Adrenal gland (tissue), 7 donors: ENCODE results near the gene SLAIN2.

DNA sequence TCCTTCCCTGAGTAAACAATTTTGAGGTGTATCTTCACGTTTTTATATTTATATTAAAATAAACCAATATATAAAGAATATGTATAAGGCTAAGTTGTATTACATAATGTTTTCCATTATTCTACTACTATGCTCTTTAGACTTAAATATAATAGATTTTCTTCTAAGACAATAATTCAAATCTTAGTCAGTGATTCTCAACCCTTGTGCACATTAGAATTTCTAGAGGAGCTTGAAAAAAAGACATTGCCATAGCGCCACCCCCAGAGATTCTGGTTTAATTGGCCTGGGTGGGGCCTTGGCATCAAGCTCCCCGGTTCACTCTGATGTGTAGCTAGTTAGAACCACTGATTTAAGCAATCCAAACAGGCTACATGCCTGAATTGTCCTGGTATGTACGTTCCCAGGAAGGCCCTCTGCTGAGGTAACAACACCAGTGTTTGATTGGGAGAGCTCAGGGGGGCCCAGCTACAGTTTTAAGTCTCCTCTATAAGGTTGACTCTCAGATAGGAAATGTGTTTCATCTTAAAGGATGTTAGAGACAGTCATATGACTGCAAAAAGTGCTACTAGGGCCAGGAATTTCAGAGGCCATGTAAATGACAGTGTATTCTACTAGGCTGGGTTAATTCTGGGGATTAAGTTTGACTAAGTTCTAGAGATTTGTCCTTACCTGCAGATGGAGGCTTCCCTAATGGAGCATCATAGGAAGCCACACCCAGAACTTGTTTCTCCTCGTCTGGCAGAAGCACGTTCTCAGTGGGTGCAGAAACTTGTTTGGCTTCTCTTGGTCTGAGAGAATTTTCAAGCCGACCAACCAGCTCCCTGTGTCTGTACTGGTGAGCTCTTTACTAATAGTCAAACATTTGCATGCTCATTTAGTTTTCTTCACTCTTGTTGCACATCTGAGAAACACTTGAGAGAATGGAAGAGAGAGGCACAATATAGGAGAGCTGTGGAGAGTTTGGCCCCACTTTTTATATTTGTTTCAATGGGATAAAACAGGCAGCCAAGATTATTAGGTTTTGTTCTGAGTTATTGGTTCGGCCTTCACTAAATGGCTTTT lies 1.1 kb upstream of the ATP10D start:
- PRO-cap, 3 experiments: no peak in any of the 3 experiments
- RAMPAGE, long total RNA, 4 experiments: no peak in any of the 4 experiments
- RRBS: no CpG with 5 or more reads among the region's 8 CpGs

DNA sequence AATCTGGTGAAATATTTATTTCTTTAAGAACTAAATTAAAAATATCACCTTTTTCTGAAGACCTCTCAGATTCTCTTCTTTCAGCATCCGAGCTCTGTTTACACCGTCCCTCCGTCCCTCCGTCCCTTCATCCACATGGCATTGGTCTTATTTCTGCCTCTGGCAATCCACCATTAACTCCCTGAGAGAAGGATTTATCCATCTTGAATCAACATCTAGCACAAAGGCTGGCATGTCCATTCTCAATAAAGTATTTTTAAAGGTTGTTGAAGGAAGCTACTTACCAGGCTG lies 63.2 kb downstream of the ATP10D start:
- PRO-cap, 3 experiments: no peak in any of the 3 experiments
- RAMPAGE, long total RNA, 4 experiments: no peak in any of the 4 experiments
- RRBS: no CpG with 5 or more reads among the region's 4 CpGs

GRCh38 chr4:48058450-48059112 lies 42.0 kb downstream of the NIPAL1 start:
- PRO-cap, 3 experiments: no peak in any of the 3 experiments
- RAMPAGE, long total RNA, 4 experiments: no peak in any of the 4 experiments
- RRBS: no CpG with 5 or more reads among the region's 3 CpGs

- PRO-cap, 3 experiments: no peak in any of the 3 experiments
- RAMPAGE, long total RNA, 4 experiments: no peak in any of the 4 experiments
- RRBS: no CpG with 5 or more reads among the region's 7 CpGs
These were observed 21.8 kb downstream of the TXK start for GRCh38 chr4:48112069-48112840.

DNA sequence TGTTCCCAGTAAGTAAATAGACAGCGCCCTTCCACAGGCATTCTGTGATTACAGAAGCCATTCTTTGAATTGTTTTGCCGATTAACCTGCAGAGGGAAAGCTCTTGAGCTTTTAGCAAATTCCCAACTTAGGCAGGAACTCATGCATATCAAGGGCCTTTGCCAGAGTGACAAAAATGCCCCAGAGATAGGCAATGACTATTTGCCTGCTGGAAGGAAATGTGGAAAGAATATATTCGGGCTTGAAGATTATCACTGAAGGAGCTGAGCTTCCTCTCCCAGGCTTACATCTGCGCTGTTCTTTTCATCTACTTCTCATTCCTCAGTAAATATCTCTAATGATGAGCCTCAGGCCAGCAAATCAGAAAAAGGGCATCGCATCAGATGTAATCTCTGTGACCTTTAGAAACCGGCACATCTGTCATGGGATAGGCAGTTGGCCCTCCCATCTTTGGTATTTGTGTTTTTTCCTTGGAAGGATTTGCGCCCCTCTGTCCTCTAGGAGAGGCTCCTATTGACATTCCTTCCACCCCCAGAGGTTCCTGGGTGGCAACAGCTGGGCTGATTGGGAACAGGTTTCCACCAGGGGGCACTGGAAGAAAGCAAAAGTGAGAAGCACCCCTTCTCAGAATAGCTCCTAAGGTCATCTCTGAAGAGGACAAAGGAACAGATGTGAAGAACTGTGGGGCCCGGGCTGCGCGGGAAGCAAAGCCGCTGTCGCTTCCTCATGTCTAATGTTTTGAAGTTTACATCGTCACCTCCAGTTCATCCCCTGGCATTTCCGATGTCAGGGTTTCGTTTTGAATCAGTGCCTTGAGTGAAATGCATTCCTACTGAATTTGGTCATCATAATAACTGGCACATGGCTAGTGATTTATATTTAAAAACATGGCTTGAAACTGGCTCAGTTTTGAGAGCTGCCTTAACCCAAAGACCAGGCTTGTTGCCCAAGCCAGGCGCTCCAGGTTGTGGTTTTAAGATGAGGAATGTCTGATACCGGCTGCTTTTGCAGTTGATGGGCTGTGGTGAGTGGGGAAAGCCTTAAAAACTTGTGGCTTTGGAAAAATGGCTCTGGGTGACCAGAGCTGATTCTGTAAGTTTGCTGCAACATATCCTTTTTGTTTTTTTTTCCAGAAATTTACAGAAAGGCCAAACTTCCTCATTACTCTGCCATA lies 6.3 kb downstream of the TXK start:
- PRO-cap, 3 experiments: no peak in any of the 3 experiments
- RAMPAGE, long total RNA, 4 experiments: no peak in any of the 4 experiments
- RRBS: no CpG with 5 or more reads among the region's 17 CpGs

GRCh38 chr4:48138635-48139466 lies 4.8 kb upstream of the TXK start:
- PRO-cap, 3 experiments: no peak in any of the 3 experiments
- RAMPAGE, long total RNA, 4 experiments: no peak in any of the 4 experiments
- RRBS: no CpG with 5 or more reads among the region's 10 CpGs

DNA sequence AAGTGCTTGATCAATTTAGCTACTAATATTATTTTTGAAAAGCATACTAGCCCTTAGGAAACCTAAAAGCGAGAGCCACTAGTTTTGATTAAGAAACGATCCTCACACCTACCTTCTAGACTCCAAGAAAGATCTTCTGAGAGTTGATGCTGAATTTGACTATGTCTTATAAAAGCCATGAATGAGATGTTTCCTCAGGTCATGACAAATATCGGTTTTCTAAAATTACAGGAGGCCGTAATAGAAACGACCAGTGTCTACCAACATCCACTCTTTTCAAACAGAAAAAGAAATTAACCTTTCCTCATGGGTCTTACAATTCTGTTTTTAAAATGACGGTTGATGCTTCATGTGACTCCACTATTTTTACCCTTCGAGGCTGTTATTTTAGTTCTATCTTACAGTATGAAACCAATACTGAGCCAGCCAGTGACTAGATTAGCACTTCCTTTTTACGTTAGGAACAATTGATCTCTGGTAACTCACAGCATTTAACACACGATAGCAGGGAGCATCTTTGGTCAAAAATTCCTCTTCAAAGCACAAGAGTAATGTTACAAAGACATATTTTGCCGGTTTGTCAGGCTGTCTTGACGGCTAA lies 62.6 kb upstream of the TXK start:
- PRO-cap, 3 experiments: no peak in any of the 3 experiments
- RAMPAGE, long total RNA, 4 experiments: no peak in any of the 4 experiments
- RRBS: no CpG with 5 or more reads among the region's 11 CpGs

- PRO-cap, 3 experiments: no peak in any of the 3 experiments
- RAMPAGE, long total RNA, 4 experiments: no peak in any of the 4 experiments
- RRBS: no CpG with 5 or more reads among the region's 3 CpGs
These were observed 59.1 kb downstream of the TEC start for GRCh38 chr4:48210588-48210882.

DNA sequence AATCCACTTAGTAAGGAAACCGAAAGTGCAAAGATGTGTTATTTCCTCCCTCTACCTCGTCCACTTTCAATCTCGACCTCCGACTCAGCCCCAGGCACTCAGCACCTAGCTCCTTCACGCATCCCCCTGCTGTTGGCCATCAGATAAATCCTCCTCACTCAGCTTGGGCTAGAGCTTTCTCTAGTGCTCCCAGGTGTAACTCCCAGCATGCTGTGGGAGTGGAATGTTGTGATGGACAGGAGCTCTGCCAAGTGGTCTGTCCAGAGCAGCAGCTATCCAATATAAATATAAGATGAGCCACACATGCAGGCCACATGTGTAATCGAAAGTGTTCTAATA lies 26.8 kb upstream of the TEC start:
- PRO-cap, 3 experiments: no peak in any of the 3 experiments
- RAMPAGE, long total RNA, 4 experiments: no peak in any of the 4 experiments
- RRBS: no CpG with 5 or more reads among the region's 6 CpGs

- PRO-cap, 3 experiments: peak in 3 of 3 experiments; most common plus-strand start chr4:48341475 (in 1); most common minus-strand start chr4:48341932 (in 2)
- RAMPAGE, long total RNA, 4 experiments: start-site peak on the plus strand in 2 of 4 experiments, at chr4:48341478-48341552 at its widest, 21 to 37 reads per replicate
- RRBS: 1% methylated on average over 48 of the region's 120 CpGs
These were observed at the start of gene SLAIN2 for GRCh38 chr4:48341364-48342498. Gene SLAIN2 (plus strand): TSS chr4:48341529.

- PRO-cap, 3 experiments: no peak in any of the 3 experiments
- RAMPAGE, long total RNA, 4 experiments: no peak in any of the 4 experiments
- RRBS: no CpG with 5 or more reads among the region's 4 CpGs
These were observed 109.5 kb downstream of the FRYL start for GRCh38 chr4:48670442-48671109.

GRCh38 chr4:48728749-48729361 lies 51.2 kb downstream of the FRYL start:
- PRO-cap, 3 experiments: no peak in any of the 3 experiments
- RAMPAGE, long total RNA, 4 experiments: no peak in any of the 4 experiments
- RRBS: no CpG with 5 or more reads among the region's 16 CpGs

- PRO-cap, 3 experiments: no peak in any of the 3 experiments
- RAMPAGE, long total RNA, 4 experiments: no peak in any of the 4 experiments
- RRBS: no CpG with 5 or more reads among the region's 1 CpG
These were observed 3.1 kb downstream of the FRYL start for GRCh38 chr4:48776995-48777367.

DNA sequence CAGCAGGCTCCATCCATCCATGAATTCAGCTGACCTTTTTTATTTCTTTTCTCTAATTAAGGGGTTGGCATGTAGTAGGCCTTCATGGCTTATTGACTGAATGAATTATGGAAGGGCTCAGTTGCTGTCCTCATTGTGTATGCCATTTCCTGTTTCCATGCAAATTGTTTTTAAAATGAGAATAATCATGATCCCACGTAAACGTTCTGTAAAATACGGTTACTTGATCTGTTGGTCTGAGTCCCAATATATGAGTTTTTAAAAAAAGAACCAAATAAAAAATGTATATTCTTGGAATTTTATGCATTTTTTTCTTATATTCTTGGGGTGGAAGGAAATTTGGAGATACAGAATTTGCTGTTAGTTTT lies 817 bp downstream of the OCIAD1 start:
- PRO-cap, 3 experiments: no peak in any of the 3 experiments
- RAMPAGE, long total RNA, 4 experiments: no peak in any of the 4 experiments
- RRBS: no CpG with 5 or more reads among the region's 3 CpGs

DNA sequence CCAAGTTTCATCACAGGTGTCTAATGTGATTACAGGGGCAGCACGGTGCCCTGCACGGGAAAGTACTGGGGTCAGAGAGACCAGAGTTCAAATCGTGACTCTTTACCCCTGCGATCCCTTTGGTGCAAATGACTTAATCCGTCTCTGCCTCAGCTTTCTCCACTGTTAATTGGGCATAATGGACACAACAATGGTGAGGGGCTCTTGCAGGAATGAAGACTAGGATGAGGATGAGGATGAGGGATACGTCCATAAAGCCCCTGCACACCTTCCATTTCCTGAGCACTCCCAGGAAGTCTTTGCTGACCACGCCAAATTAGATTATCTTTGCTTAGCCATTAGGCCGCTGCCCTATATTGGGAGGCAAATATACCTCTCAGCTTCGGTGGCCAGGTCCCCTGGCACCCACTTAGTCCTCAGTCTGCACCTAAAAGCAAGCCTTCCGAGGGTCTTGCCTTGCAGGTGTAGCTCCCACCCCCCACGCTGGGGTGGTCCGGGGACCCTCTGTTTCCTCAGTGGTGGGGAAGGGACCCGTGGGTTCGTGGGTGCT lies 755 bp downstream of the OCIAD2 start:
- PRO-cap, 3 experiments: no peak in any of the 3 experiments
- RAMPAGE, long total RNA, 4 experiments: no peak in any of the 4 experiments
- RRBS: no CpG with 5 or more reads among the region's 14 CpGs

DNA sequence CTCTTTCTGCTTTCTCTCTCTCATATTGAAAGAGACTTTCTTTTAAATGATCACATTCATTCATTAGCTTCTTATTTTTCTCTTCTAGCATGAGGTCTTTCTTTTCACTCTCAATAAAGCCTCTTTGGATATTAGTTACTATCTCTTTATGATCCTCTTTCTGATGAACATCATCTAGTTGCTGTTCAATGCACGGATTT lies 516.0 kb downstream of the CWH43 start:
- PRO-cap, 3 experiments: no peak in any of the 3 experiments
- RAMPAGE, long total RNA, 4 experiments: no peak in any of the 4 experiments
- RRBS: no CpG with 5 or more reads among the region's 1 CpG

DNA sequence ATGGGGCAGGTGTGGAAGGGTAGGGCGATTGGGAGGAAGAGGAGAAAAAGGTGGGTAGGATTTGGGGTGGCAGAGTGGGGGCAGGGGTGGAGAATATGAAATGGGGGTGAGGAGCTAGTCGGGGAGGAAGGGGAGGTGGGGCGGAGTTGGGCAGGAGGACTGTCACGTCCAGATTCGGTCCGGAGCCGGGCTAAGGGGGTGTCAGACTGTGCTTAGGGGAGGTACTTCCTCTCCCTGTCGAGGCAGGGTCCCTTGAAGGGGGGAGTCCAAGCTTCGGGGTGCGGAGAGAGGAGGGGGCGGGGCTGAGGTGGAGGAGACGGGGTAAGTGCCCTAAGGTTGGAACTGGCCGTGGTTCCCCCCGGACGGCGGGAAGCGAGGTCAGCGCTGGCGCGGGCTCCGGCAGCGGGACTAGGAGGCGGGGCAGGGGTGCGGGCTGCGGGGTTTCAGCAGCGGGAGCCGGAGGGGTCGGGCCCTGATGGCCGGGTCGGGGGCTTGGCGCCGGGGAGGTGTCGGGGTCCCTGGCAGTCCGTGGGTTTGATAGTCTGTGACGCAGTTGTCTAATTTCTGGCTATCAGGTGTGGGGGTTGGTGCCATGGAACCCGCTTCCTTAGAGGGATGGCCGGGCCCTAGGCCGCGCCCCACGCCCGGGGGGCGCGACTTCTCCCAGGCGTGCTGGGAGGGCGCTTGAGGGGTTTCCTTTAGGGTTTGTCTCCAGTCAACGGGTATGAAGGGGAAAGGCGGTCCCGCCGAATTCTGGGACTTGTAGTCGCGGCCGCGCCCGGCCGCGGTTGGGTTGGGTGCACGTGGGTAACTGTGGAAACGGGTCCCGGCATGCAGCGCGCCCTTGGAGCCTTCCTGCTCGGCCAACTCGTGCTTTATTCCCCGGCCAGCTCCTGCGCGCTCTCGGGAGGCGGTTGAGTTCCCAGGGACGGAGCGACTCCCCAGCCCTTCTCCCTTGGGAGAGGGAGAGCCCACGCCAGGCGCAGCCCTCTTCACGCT lies 1.4 kb downstream of the DCUN1D4 start:
- PRO-cap, 3 experiments: peak in 3 of 3 experiments; most common plus-strand start position 134 of the sequence (in 3); most common minus-strand start position 536 of the sequence (in 3)
- RAMPAGE, long total RNA, 4 experiments: start-site peak on the plus strand in 1 of 4 experiments, centred at position 190 of the sequence, 12 reads per replicate
- RRBS: 1% methylated on average over 25 of the region's 73 CpGs

- PRO-cap, 3 experiments: no peak in any of the 3 experiments
- RAMPAGE, long total RNA, 4 experiments: no peak in any of the 4 experiments
- RRBS: no CpG with 5 or more reads among the region's 1 CpG
These were observed 18.2 kb downstream of the DCUN1D4 start for GRCh38 chr4:51861048-51861574.

DNA sequence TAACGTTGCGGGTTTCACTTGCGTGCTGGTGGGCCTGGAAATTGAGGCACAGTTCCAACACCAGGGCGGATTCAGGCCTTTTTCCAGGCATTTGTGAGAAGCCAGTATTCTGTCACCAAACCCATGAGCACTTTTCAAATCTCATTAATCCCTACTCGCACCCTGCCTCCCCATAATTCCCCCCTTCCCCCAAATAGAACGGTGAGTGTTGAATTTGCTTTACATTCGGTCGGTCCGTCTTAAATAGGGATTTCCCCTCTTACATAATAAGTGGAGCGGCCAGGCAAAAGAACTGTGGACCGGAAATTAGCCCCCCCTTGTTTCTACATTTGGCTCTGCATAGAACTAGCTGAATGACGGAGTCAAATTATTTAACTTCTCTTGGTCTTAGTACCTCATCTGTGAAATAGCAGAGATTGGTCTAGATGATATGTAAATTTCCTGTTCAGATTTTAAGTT lies 1.2 kb downstream of the SPATA18 start:
- PRO-cap, 3 experiments: no peak in any of the 3 experiments
- RAMPAGE, long total RNA, 4 experiments: no peak in any of the 4 experiments
- RRBS: no CpG with 5 or more reads among the region's 12 CpGs

DNA sequence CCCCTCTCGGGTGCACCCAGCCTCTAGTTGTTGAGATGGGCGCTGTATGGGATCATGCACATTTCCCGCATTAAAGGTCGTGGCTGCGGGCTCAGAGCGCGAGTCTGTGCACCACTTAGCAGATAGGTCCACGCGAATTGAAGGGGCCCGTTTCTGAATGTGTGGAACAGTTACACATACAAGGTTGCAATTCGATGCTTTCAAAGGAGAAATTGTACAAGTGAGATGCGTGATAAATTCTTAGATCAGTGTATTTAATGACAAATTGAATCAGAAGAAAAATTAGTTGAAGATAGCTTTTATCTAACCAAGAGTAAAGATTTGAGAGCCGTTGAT lies 1.0 kb upstream of the USP46 start:
- PRO-cap, 3 experiments: peak in 1 of 3 experiments; most common minus-strand start position 64 of the sequence (in 1)
- RAMPAGE, long total RNA, 4 experiments: no peak in any of the 4 experiments
- RRBS: no CpG with 5 or more reads among the region's 13 CpGs